Caco-2 (cell line): ENCODE measurements around a stretch of chr13.

- PRO-cap: no peak
- RRBS: no CpG with 5 or more reads among the region's 4 CpGs
Observed at GRCh38 chr13:98503435-98503753, 73.5 kb downstream of the STK24 start.

DNA sequence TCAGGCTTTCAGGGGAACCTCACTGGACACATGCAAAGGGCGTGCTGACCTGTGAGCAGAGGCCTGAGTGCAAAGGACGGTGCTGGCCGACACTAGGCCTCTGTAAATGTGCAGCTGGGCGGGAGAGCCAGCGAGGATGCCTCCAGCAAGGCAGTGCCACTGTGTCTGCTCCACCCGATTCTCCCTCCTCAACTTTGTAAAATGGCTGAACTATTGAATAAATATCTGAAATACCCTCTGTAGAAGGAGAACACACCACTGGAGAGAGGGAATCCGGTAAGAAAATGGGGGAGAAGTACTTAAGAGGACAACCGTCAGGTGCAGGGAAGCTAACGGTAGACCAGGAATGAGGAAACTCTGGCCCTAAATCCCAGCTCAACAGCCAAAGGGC lies 70.0 kb downstream of the STK24 start:
- PRO-cap: no peak
- RRBS: no CpG with 5 or more reads among the region's 9 CpGs

- PRO-cap: no peak
- RRBS: 90% methylated on average over 1 of the region's 13 CpGs
Observed at GRCh38 chr13:98512488-98513173, 64.3 kb downstream of the STK24 start.

DNA sequence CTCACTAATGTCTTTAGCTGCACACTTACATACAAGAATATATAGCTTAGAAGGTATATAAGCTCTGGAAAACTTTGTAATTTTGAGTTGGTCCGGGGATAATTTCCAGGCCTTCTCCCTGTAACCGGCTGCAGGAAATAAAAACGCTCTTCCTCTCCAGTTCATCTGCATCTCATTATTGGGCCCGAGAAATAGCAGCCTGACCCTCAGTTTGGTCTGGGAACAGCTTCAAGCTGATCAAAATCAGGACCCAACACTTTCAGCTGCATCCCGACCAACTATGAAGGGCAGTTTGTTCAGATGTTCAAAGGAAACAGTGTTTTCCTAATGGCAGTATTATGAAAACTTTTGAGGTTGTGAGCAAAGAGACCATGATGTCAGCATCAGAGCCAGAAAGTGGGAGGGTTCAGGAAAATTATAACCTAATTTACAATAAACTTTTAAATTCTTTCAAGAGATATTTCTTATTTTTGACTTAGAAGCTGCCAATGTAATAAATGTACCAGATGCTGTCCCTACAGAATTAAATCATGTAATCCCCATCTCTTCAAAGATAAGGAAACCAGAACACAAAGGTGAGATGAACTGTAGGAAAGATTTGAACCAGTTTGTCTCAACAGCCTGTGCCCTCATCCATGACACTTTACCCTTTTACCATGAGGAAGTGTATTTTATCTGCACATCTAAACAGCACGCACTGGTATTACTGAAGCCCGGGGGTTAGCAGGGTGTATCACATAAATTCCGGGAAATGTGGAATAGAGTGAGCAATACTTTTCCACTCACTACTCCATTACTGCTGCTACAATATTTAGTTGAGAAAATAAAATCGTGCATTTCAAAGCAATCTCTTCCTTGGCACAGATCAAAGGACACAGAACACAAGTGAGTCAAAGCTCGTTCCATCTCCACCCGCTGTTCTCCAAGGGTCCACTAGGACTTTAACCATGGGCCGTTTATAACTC lies 35.5 kb downstream of the STK24 start:
- PRO-cap: no peak
- RRBS: no CpG with 5 or more reads among the region's 12 CpGs

- PRO-cap: no peak
- RRBS: no CpG with 5 or more reads among the region's 5 CpGs
Observed at GRCh38 chr13:98548229-98548712, 28.6 kb downstream of the STK24 start.

- PRO-cap: no peak
- RRBS: no CpG with 5 or more reads among the region's 16 CpGs
Observed at GRCh38 chr13:98827399-98827980, 75.0 kb upstream of the SLC15A1 start.

DNA sequence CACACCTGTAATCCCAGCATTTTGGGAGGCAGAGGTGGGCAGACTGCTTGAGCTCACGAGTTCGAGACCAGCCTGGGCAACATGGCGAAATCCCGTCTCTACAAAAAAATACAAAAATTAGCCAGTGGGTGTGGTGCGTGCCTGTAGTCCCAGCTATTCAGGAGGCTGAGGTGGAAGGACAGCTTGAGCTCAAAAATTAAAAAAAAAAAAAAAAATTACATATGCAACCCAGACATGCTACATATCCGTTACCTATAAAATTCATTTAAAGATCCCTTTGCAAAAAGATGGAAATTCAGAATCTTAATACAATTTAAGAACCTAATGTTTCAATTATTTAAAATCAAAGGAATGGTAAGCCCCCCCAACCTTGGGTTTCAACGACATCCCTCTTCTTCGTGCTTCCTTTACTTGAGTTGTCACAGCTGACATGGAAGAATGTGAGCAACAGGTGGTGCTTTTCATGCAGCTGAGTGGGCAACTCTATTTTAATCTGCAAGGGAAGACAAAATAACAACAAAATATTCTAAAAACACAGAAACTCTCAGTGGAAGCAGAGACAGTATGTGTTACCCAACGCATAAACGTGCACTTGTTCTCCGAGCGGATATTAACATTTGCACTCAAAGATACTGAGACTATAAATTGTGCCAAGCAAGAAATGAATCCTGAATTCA lies 92.4 kb downstream of the DOCK9 start:
- PRO-cap: no peak
- RRBS: no CpG with 5 or more reads among the region's 12 CpGs

DNA sequence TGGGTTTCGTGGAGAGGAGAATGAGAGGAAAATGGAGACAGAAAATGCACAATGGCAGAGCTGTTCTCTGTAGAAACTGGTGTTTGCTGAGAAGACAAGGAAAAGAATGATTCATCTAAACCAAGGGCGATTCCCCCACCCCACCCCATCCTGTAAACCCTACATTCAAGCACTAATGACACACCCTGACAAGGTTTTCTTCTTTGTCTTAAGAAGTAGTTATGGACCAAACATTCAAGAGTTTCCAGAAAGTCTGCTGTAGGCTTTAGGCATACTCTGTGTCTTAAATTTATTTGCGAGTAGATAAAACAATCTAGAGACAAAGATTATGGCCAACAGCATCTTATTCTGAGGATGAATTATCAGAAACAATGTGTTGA lies 68.8 kb downstream of the DOCK9 start:
- PRO-cap: no peak
- RRBS: no CpG with 5 or more reads among the region's 3 CpGs

GRCh38 chr13:98924072-98924552 lies 53.8 kb downstream of the DOCK9 start:
- PRO-cap: no peak
- RRBS: no CpG with 5 or more reads among the region's 4 CpGs

DNA sequence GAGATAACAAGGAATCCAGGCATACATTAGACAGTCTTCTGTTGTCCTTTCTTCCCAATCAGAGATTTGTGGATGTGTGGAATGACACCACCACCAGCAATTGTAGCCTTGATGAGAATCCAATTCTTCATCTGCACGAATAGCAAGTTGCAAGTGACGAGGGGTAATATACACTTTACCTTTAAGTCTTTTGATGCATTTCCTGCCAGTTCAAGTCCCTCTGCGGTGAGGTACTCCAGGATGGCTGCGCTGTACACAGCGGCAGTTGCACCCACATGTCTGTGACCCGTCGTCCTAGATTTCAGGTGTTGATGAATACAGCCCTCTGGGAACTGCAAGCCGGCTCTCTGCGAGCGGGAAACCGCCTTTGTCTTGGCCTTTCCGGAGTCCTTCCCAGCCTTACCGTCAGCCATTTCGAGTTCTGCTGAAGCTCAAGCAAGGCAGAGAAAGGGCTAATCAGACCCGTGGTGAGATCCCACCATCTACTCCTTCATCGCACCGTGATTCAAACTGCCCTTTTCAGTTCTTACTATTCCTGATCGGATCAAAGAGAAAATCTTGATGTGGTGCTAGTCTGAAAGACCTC lies 14.8 kb downstream of the UBAC2 start:
- PRO-cap: no peak
- RRBS: no CpG with 5 or more reads among the region's 18 CpGs

GRCh38 chr13:99303589-99304965 lies 3.1 kb downstream of the GPR183 start:
- PRO-cap: no peak
- RRBS: no CpG with 5 or more reads among the region's 20 CpGs

DNA sequence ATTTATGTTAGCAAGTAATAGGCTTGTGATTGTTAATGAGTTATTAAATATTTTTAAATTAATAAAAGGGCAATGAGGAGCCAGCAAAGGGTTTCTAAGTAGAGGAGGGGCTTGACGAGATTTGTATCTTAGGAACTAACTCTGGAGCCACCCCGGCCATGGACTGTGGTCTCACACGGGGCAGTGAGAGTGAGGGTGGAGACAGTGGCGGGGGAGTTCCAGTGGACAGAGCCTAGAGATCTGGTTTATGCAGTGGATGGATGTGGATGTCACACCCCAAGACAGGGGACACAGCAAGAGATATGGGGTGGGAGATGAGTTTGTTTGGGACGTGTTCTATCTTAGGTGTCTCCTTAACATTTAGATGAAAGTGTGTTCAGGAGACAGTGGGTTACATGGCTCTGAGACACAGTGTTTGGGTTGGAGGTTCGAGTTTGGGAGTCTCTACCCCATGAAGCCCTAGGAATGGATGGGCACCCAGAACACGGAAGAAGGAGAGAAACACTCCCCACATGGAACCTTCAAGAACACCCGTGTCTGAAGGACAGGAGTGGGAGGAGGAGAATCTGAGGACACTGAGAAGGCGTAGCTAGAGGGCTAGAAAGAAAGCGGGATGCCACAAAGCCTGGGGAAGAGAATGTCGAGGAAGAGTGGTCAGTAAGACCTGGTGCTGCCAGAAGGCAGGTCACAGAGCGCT lies 51.5 kb upstream of the GPR183 start:
- PRO-cap: no peak
- RRBS: no CpG with 5 or more reads among the region's 12 CpGs

DNA sequence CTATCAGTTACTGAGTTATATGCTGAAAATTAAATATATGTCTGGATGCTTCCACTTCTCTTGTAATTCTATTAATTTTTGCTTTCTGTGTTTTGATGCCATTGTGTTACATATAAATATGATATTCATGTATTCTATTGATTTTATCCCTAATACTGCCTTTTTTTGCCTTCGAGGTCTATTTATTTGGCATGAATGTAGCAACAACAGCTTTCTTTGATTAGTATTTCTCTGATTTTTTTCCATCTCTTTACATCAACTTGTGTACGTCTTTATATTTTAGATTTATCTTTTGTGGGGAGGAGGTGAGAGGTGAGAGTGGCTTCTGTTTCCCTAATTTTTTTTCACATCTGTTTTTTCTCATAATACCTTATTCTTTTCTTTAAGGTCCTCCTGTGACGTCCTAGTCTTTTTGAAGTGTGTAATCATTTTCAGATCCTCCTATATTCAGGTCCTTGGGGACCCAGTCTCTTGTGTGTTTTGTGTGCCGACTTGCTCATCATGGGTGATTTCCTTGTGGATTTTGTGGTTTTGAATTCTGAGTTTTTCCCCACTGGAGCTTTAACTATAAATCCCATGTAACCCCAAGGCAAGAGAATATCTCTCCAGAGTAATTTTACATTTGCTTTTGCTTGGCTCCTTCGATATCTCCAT lies 58.7 kb upstream of the GPR183 start:
- PRO-cap: no peak
- RRBS: no CpG with 5 or more reads among the region's 5 CpGs

DNA sequence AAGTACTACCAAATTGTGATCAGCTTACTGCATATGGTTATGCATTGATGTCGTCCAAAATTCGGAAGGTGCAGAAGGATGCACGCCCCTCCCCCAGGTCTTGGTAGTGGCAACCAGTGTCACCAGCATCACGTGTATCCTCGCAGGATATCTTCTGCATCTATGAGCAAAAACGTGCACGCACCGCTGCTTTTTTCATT lies 61.5 kb upstream of the TM9SF2 start:
- PRO-cap: no peak
- RRBS: no CpG with 5 or more reads among the region's 8 CpGs

- PRO-cap: no peak
- RRBS: no CpG with 5 or more reads among the region's 15 CpGs
Observed at GRCh38 chr13:99501909-99502455, 710 bp downstream of the TM9SF2 start.

- PRO-cap: no peak
- RRBS: no CpG with 5 or more reads among the region's 3 CpGs
Observed at GRCh38 chr13:99650323-99650758, 43.9 kb downstream of the CLYBL start.

DNA sequence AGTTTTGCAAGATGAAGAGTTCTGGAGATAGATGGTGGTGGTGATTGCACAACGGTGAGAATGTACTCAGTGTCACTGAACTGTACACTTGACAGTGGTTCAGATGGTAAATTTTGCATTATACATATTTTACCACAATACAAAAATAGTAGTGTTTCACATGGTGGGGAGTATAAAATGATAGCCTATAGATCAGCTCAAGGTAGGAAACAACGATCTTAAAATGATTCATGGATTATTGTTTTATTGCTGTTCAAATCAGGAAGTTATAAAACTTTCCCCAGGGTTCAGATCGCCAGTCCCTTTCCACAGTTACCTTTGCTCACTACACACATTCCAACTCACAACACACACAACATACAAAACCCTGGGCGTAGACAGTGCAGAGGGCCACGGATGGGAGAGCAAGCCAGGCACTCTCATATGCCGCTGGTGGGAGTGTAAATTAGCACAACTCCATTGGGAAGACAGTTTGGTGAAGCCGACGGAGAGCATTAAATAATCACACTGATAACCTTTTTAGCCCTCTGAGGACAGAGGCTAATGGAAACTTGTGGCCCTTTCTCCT lies 145.3 kb downstream of the CLYBL start:
- PRO-cap: no peak
- RRBS: no CpG with 5 or more reads among the region's 8 CpGs

GRCh38 chr13:99978744-99979427 lies 2.7 kb upstream of the ZIC2 start:
- PRO-cap: no peak
- RRBS: no CpG with 5 or more reads among the region's 17 CpGs

GRCh38 chr13:99988803-99990055 lies 7.6 kb downstream of the ZIC2 start:
- PRO-cap: no peak
- RRBS: 93% methylated on average over 31 of the region's 71 CpGs

GRCh38 chr13:99990056-99990999 lies 8.7 kb downstream of the ZIC2 start:
- PRO-cap: no peak
- RRBS: 85% methylated on average over 2 of the region's 44 CpGs